GM12892 (cell line): ENCODE measurements around the genes RAP1B and LYZ.

- RRBS, result 0% methylated on average over 1 of the region's 15 CpGs
Measured at GRCh38 chr12:67647853-67648161, 738 bp upstream of the DYRK2 start.

- RRBS, result no CpG with 5 or more reads among the region's 9 CpGs
Measured at GRCh38 chr12:67667732-67668391, 19.3 kb downstream of the DYRK2 start.

GRCh38 chr12:67990849-67991740 is 168.4 kb downstream of the IFNG start:
- RRBS, result no CpG with 5 or more reads among the region's 9 CpGs

DNA sequence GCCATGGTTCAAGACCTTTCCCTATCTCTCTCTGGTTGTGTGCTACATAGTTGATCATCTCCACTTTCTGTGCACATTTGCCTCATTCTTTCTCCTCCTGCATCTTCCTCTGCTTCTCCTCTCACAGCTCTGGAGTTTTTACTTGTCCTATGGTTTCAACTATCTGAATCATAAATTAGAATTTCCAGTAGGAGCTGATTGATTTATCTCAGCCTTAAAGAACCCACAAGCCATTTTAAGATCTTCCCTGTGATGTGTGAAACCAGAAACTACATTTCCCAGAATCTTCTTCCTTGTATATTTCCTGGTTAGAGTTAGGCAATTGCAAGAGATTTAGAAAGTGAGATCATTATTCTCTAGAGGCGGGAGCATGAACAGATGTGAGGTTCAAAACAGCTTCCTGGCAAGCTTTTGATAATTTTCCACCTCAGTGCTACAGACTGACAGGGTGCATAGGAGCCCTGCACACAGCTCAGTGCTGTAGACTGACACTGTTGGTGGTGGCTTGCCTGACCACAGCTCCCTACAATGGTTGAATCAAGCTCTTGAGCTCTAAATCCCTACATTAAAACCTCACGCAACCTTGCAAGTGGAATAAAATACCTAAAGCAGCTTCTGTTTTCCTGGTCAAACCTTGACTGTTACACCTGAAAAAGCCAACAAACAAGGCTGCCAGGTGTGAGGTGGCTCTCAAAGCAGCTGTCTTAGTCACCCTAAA is 21.4 kb upstream of the IFNG start:
- RRBS, result no CpG with 5 or more reads among the region's 2 CpGs

DNA sequence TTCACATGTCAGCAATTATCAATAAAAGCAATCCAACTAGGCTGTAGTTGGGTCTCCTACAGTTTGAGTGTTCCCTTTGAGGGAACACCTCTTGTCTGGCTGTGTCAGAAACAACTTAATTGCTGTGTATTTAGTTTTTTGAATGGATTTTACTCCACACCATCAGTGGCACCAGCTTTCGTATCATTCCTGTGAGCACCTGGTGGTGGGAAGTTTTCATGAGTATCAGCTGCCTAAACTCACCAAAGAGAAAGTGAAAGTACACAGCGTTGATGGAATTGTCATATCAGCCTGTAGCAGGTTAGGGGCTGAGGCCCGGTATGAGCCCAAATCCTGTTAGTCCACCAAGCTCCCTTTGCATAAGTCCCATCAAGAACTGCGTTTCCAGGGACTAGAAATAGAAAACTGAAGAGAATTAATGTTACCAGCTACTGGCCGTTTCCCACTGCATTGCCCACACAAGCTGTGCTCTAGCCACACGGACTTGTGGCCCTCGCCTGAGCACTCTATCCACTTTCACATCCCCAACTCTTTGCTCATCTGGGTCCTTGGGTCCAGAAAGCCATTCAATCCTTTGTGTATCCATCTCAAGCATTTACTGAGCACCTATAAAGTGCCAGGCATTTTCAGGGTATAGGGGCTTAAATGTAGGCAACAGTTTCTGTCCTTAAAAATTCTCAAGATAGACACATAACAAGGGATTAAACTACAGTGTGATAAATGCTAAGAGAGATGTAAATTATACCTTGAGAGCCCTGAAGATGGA is 11.1 kb upstream of the IL26 start:
- RRBS, result no CpG with 5 or more reads among the region's 7 CpGs

DNA sequence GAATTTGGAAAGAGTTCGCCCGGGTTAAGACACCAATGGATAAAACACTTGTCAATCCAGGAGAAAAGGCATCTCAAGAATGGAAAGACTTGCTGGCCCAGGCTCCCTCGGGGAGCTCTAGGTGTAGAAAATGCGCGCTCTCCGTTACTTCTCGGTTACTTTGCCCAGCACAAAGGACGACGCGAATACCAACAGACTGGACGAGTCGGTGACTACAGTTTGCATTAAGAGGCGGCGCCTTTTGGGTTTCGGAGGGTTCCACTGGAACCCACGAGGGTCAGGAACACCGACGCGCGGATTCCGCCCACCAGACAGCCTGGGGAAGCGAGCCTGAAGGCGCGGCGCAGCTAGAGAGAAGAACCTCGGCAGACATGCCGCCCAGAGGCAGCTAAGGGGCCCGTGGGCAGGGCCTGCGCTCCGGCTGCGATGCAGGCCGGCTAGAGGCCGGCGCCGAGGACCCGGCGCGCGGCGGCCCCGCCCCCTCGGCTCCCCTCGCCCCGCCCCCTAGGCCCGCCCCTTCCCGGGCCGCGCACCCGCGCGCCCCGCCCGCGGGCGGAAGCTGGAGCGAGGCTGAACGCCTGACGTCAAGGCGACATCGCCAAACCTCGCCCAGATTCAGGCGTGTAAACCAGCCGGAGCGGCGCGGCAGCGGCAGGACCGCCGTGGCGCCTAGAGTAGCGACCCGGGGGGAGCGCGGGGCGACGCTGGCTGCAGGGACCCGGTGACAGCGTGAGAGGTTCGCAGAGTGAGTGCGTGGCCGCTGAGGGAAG is at the start of gene RAP1B:
TSS of gene RAP1B (plus strand) at position 592 of the 770 bp plus-strand sequence.
- RRBS, result 1% methylated on average over 25 of the region's 81 CpGs

DNA sequence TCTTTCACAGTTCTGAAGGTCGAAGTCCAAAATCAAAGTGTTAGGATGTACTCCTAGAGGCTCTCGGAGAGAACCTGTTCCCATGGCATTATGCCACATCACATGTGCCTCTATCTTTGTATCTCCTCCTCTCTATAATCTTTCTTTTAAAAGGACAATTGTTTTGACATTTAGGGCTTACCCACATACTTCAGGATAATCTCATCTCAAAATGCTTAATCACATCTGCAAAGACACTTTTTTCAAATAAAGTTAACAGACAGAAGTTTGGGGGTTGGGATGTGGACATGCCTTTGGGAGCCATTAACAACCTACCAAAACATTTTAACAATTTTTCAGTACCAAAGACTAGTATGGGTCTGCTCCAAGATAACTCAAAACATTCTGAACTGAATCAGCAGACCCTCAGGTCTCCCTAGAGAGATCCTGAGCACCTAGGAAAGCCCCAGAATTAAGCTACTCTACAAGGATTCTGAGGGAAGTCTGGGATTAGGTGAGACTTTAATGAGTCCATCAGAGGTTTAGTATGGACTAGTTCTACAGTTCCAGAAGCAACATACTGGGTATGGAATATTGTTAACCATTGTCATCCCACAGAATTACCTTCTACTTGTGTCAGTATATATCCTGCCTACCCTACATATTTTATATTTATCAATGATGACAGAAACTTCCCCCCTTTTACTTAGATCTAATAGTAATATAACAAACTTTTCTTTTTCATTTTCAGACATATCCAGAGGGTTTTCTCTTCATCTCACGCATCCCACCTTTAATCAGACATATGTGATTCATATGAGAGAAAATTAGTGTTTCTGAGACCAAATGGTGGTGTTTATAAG is 20.1 kb upstream of the NUP107 start:
- RRBS, result no CpG with 5 or more reads among the region's 3 CpGs

DNA sequence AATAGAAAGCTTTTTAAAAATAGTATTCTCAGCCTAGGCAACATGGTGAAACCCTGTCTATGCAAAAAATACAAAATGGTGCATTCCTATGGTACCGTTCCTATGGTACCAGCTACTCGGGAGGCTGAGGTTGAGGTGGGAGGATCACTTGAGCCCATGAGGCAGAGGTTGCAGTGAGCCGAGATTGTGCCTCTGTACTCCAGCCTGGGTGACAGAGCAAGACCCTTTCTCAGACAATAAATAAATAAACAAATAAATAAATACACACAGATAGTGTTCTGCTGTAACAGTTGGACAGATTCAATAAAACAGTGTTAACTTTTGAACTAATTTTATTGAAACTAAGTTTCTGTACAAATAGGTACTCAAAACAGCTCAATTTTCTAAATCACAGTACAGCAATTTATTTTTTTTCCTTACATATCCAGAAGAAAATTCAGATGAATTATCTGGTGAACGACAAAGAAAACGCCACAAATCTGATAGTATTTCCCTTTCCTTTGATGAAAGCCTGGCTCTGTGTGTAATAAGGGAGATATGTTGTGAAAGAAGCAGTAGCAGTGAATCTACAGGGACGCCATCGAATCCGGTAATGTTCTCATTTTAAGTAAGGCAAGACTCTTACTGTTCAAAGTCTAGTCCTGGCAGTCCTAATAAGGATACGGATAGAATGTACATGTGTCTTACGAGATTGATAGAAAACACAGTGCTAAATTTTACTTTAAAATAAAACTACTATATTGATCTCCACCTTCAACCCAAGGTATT is 20.6 kb downstream of the MDM2 start:
- RRBS, result no CpG with 5 or more reads among the region's 10 CpGs

GRCh38 chr12:68890580-68891360 is 42.2 kb downstream of the CPM start:
- RRBS, result no CpG with 5 or more reads among the region's 9 CpGs

- RRBS, result no CpG with 5 or more reads among the region's 6 CpGs
Measured at GRCh38 chr12:68932502-68932685, 577 bp downstream of the CPM start.

DNA sequence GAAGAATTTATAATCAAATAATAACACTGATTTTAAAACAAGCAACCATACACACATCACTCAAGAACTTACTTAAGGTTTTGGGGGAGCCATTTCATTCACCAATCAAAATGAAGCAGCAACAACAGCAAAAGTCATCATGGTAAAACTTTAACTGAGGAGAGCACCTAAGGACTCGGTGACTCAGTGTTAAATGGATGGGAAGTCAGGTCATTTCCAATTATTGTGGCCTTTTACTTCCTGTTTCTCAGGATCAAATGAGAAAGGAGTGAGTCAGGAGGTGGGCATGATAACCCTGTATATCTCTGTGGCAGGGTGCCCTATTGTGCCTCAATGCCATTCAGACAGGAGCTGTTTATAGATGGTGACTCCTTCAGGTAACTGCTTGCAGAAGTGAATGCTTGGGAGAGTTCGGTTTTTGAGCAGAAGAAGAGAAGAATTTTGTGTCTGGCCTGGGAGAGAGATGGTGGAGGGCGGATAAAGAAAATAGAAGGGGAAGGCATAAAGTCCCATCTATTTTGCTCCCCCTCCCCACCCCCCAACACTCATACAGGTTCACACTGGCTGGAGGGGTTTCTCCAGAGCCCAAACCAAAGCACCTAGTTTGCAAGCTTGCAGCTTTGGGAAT is 135.5 kb upstream of the CPM start:
- RRBS, result no CpG with 5 or more reads among the region's 3 CpGs

DNA sequence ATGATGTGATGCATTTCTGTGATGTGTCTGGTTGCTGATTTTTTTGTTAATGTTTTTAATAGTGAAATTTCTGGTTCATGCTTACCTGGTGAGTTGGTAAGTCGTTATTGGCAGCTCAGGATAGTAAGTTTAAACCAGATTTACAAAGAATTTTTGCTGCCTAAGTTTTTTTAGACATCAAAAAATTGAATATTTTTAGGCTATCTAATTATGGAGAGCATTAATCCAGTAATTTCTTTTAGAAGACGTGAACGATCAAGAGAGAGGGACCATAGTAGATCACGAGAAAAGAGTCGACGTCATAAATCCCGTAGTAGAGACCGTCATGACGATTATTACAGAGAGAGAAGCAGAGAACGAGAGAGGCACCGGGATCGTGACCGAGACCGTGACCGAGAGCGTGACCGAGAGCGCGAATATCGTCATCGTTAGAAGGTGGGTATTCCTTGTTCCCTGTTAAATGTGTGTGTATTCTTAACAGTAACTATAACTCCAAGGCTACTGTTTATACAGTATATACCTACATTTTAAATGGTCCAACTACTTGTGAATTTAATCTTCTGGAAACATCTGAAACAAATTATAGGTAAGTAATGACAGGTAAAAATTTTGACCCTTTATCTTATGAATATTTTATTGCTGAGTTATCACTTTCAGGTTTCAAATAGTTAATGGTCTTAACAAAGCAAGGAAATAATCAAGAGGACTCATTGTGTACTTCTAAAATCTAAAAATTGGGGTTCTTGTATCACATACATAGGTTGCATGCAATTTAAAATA is 22.9 kb downstream of the CPSF6 start:
- RRBS, result no CpG with 5 or more reads among the region's 21 CpGs

- RRBS, result no CpG with 5 or more reads among the region's 22 CpGs
Measured at GRCh38 chr12:69283674-69284556, 44.5 kb downstream of the CPSF6 start.

DNA sequence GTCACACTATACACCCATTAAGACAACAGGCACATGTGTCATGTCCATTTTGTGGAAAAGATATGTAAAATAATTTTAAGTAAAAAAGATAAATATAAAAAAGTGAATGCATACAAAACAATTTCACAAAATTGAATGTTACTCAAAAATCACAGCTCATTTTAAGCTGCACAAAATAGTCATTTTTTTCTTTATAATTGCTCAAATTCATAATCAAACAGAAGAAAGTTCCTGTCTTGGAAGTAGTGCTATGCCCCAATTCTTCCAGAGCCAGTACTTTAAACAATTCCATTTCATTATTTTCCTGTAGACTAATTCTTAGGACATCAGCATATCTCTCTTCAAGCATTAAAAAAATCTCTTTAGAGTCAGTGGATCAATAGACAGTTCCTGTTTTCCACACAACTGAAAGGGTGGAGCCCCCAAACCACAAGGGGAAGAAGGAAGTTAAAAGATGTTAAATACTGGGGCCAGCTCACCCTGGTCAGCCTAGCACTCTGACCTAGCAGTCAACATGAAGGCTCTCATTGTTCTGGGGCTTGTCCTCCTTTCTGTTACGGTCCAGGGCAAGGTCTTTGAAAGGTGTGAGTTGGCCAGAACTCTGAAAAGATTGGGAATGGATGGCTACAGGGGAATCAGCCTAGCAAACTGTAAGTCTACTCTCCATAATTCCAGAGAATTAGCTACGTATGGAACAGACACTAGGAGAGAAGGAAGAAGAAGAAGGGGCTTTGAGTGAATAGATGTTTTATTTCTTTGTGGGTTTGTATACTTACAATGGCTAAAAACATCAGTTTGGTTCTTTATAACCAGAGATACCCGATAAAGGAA is at the start of gene LYZ:
TSS of gene LYZ (plus strand) at position 487 of the 831 bp plus-strand sequence.
- RRBS, result no CpG with 5 or more reads among the region's 3 CpGs

DNA sequence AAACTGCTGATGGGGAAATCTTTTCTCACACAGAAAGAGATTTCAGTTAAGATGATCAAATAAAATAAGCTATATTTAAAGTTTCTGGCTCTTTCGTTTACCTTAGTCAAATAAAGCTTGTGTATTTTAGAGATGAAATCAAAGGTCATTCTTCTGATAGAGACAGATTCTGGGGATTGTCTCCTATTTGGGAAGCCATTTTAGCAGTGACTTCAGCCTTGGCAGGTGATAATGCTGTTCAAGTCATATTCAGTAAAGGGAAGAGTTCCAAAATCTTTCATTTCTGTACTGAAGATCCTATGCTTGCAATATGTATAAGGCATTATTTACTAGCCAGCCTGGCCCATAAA is 52.3 kb upstream of the FRS2 start:
- RRBS, result no CpG with 5 or more reads among the region's 1 CpG

DNA sequence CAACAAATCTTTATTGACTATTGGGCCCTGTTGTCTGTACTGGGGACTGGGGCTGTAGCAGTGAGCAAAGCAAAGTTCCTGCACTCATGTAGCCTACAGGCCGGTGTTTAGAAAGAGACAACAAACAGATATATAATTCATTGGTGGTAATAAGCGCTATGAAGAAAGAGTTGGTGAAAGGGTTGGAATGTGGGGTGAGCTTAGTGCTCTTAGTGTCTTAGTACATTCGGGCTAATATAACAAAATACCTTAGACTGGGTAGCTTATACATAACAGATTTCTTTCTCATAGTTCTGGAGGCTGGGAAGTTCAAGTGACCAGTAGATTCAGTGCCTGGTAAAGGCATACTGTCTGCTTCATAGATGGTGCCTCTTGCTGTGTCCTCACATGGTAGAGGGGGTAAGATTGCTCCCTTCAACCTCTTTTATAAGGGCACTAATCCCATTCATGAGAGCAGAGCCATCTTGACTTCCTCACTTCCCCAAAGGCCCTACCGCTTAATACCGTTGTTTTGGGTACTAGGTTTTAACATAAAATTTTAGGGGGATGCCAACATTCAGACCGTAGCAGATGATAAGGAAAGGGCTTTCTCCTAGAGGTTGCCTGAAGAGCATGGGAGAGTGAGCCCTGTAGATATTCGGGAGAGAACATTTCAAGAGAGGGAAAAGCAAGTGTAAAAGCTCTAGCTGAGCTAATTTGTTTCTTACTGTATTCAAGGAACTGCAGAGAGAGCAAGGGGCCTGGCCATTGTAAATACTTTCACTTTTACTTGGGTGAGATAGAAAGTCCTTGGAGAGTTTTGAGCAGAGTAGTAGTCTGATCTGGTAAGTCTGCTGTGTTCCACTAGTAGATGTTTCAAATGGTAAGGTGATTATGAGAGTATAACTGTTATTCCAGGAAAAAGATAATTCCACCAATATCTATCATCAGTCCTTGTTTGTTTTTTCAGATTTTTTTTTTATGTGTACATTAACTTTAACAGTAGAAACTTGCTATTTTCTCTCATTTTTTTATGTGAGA is 27.2 kb downstream of the FRS2 start:
- RRBS, result no CpG with 5 or more reads among the region's 7 CpGs

GRCh38 chr12:69988628-69988923 is 163.5 kb downstream of the MYRFL start:
- RRBS, result no CpG with 5 or more reads among the region's 4 CpGs

DNA sequence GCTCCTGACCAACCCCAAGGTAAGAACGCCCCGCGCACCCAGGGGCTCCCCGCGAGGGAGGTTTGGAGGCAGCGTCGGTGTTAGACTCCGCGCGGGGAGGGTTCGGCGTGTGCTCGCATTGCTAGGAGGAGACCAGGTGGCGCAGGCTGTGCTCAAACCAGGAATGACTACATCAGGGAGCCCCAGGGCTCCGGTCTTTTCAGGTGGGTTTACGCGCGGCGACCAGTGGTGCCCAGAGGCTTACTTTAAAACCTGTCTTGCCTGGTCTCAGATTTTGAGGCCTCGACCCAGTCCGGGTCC is 912 bp downstream of the KCNMB4 start:
- RRBS, result no CpG with 5 or more reads among the region's 21 CpGs

GRCh38 chr12:70520687-70521635 is 116.3 kb downstream of the PTPRB start:
- RRBS, result no CpG with 5 or more reads among the region's 3 CpGs